AG08470 (cell line): ENCODE results near the genes POLR3H and CYB5R3.

GRCh38 chr22:41508633-41509551 is 35.4 kb downstream of the POLR3H start:
- RRBS: 48% methylated on average over 1 of the region's 18 CpGs

DNA sequence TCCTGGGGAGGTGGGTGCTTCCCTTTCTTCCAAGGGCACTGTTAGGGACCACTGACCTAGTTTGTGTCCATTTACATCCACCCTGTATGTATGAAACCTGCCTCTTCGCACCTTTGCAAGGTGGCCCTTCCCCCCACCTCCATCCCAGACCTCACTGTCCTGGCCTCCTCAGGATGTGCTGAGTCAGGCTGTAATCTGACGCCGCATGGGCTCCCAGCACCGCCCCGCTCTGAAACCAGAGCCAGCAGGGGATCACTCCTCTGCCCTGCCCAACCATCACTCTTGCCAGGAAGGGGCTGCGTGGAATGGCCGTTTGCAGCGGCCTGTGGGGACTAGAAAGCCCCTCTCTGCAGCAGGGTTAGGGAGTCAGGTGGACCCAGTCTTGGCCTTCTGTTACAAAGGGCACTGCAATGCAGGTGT is 31.5 kb downstream of the POLR3H start:
- RRBS: no CpG with 5 or more reads among the region's 8 CpGs

DNA sequence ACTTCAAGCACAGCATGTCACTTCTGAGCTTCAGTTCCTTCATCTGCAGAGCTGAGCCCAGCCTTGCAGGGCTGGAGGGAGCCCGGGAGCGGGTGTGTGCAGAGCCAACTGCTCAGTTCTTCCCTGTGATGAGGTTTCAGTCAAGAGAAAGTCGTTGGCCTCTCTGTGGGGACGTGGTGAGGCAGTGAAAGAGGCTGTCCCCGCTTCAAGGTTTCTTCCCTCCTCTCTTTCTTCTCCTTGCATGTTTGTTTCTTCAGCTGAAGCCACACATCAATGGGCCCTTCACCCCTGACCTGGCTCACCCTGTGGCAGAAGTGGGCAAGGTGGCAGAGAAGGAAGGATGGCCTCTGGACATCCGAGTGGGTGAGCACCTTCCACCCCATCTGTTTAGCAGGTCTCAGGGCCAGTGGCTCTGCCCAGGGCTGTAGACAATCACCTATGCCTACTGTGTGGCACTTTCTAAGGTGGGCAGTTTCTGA is 24.3 kb downstream of the POLR3H start:
- RRBS: no CpG with 5 or more reads among the region's 6 CpGs

DNA sequence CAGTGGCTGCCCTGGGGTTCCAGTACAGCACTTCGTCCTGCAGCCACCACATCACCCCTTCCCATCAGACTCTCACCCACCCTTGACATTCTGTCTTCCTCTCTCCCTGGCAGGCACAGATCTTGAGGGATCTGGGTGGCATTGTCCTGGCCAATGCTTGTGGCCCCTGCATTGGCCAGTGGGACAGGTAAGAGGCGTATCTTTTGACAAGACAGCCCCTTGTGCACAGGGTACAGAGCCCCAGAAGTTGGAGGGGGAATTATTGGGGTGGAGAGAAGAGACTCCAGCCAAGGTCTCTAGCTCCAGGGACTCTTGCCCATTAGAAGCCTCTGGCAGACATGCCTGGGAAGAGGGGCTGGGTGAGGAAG is 21.2 kb downstream of the POLR3H start:
- RRBS: no CpG with 5 or more reads among the region's 2 CpGs

- RRBS: 2% methylated on average over 15 of the region's 94 CpGs
These were observed at the start of gene POLR3H for GRCh38 chr22:41543906-41545162. POLR3H (minus strand) TSS chr22:41544470.

DNA sequence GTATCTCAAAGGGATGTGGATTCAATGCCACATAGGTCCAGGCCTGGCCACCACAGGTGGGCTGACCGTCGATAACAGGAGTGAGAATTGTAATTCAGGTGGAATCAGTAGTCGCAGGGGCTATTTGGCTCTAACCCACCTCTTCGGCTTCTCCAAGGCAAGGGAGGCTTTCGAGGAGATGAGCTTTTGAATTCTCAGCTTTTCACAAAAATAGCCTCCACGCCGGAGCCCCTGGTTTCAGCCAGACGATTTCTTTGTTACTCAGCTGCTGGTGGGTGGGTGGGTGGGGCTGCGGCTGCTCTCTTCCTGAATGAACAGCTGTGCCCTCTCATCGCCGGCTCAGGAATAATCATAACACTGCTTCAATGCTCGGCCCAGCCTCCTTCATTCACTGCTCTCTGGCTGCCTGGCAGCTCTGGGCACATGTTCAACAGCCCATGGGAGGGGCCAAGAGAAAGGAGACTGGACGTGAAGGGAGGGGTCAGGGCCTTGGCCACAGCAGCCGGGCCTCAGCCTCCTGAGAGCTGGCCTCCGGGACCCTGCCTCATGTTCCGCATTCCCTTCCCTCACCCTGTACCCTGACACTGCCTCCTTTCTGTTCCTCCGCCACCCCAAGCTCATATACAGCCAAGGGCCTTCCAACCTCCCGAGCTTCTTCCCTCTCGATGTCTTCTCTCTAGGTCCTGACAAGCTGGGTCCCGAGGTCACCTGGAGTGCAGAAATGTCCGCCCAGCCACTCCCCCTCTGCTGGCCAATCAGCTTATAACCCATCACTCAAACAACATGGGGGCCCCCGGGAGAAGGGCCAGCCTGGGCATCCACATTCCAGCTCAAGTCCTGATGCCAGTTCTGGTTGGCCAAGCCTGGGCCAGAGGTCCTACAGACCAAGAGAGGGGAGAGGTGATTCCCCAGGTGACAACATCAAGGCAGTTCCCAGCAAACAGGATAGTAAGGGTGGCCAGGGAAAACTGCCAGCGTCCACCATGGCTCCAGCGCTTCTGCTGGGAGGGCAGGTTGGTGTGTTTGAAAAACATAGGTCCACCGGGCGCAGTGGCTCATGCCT is 3.3 kb upstream of the CSDC2 start:
- RRBS: 5% methylated on average over 2 of the region's 26 CpGs

DNA sequence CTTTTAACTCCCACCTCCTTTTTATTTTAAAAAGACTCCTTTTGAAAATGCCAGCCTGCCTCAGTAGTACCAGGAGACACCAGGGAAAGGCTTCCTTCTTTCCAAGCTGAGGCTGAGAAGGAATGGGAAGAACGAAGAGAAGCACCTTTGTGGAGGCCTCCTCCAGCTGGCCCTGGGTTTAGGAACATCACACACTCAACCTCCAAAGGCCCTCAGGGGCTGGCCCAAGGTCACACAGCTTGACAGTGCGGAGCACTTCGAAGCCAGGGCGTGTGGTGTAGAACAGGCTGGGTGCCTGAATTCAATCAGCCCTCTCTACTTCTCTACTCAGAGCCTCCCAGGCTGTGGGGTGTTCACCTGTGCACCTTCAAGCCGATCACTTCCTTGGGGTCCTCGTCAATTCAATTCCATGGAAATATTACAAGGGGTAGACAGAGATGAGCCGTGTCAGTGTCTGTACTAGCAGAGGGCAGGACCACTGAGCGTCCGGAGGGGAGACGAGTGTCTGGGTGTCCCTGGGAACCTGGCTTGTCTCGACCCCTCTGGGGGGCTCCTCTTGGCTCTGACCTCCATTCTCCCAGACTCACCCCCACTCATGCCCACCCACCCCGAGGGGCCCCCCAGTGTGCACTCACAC is 650 bp upstream of the CSDC2 start:
- RRBS: no CpG with 5 or more reads among the region's 12 CpGs

- RRBS: no CpG with 5 or more reads among the region's 2 CpGs
These were observed 27.6 kb downstream of the SNU13 start for GRCh38 chr22:41661132-41661359.

DNA sequence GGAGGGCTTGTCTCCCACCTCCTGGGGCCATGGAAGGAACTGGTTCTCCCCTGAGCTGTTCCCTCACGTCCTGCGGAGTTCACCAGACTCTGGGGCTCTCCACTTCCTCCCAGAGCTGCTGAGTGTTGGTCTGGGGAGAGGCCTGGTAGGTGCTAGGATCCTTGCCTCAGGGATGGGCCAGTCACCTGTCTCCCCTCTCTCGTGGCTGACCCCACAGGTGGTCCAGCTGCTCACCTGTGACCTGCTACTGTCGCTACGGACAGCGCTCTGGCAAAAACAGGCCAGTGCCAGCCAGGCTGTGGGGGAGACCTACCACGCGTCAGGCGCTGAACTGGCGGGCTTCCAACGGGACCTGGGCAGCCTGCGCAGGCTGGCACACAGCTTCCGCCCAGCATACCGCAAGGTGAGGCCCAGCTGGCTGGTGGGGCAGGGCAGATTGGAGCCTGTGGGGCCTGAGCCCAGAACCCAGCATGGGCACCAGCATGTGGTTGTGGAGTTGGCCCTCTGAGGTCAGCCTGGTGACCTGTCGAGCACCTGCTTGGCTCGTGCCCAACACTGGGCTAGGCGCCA is 12.0 kb downstream of the SHISA8 start:
- RRBS: no CpG with 5 or more reads among the region's 17 CpGs

DNA sequence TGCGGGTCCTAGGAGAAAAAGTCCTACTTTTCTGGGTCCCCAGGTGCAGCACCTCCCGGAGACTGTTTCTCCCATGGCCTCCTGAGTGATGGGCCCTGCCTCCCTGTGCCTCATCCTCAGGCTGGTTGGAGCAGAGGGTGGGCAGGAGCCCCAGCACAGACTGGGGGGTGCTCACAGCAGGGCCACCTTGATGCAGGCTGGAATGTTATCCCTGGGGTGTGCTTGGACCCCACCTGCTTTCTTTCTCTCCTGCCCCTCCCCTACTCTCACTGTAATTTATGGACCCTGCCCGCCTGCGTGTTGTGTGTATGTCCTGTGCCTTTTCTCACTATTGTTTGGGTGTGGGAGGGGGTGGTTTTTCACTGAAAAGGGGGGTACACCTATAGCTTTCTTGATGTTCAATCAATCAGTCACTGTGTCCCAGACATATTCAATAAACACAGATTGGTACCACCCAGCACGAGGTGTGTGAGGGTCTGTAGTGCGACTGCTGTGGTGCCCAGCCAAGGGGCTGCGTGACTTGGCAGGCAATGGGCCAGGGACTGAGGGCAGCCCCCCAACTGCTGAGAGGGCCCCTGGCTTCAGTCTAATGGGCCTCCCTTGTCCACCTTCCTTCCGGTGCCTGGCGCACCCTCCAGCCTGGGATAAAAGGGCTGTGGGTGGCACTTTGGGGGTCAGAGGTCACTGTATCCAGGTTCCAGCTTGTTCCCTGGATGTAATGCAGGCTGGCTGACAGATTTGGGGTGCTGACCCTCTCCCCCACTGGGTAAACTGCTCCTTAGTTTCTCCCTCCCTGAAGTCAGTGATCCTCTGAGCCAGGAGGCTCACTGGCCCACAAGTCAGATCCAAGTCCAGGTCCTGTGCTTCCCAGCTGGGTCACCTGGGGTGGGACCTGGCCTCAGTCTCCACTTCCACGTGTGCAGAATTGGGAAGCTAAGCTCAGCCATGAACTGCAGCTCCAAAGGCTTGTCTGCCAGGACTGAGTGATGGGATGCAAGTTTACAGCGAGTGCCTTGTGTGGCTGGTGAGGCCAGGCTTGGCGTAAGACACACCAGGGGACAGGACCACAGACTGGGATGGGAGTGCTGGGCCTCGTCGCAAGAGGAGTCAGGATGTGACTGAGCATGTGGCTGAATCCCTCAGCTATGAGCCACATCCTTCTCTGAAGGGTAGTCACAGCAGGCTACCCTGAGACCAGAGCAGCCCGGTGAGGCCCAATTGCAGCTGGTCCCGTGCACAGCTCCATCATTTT is 7.6 kb downstream of the SHISA8 start:
- RRBS: no CpG with 5 or more reads among the region's 16 CpGs

DNA sequence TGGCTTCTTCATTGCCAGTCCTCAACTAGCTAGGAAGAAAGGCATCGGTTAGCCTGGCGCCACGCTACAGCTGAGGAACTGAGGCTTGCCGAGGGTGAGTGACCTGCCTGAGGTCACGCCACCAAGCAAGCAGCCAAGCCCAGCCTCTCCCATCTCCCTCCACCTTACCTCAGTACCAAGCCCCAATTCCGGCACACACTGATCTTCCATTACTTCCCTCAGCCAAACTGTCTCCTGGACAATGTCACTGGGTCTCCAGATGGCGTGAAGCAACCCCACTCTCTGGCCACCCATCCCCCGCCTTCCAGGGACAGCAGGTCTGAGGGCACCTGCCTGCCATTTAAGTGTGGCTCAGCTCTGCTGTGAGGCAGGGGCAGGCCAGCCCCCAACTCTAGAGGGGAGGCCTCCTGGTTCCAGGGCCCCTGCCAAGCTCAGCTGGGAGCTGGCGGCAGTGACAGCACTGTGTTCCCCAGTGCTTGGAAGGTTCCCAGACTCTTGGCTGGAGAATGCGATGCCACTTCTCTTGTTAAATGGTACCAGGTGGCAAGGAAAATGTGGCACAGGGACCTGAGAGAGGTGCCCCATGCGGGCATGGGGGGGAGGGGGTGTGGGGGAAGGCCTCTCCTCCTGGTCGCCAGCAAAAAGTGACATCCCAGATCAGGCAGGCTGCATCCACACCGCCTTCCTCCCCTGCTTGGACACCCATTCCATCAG is 8.2 kb upstream of the TNFRSF13C start:
- RRBS: no CpG with 5 or more reads among the region's 13 CpGs

- RRBS: no CpG with 5 or more reads among the region's 10 CpGs
These were observed 50.0 kb upstream of the CYP2D6 start for GRCh38 chr22:42180298-42181239.

- RRBS: no CpG with 5 or more reads among the region's 4 CpGs
These were observed 7.3 kb downstream of the TCF20 start for GRCh38 chr22:42262975-42263669.

- RRBS: no CpG with 5 or more reads among the region's 2 CpGs
These were observed 45.6 kb upstream of the TCF20 start for GRCh38 chr22:42316100-42316395.

DNA sequence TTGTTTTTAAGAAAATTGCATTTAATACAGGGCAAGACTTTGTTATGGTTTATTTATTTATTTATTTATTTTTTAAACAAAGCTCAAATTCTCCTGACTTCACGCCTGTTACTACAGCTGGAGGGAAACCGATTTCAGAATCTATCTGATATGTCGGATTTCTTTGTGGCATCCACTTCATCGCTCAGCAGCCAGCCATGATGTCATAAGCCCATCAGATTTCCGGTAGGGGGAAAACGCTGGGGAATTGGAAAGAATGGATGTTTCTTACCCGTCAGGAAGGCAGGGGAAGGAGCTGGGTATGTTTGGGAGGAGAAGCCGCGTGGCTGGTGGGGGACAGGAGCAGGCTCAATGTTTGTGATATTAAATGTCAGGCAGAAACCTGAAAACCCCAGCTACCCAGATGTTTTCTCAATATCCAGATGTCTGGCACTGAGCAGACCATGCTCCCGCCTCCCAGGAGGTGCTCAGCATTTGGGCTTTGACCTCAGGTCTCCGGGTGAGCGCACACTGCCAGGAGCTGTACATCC is 67.7 kb downstream of the NFAM1 start:
- RRBS: no CpG with 5 or more reads among the region's 12 CpGs

DNA sequence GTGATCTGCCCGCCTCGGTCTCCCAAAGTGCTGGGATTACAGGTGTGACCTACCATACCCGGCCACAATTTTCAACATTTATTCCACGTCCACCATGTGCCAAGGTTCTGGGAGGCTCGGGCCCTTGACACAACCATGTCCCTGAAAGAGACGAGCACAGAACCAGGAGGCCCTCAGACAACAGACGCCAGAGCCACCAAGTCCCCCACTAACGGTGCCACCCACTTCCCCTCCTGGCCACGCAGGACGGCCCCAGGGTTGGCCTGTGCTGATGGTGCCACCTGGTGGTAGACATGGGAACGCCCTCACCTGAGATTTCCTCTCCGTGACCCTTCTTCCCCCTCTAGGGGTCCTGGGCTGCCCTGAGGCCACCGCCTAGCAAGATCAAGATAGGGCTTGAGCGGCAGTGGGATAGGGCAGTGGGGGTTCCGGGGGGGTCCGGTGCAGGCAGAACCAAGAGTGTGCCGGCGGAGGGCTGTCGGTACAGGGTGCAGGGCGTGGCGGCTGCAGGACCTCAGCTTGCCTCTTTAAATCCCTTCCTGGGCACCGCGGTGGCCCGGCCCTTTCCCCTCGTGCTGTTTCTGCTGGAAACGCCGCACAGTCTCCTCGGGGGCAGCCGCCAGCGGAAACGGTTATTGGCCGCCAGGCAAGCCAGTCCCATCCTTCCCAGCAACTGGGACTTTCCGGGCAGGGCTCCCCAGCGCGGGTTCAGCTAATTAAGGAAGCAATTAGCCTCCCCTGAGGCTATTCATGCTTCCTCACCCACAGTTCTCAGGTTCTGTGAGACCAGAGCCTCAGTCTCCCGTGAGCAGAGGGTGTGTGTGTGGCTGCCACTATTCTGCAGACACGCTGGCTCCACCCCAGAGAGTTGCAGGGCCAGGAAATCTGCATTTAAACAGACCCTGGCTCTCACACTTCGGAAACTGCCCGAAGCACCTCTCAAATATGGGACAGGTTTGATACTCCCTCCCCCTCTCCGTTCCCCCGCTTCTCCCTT is 5.5 kb upstream of the NFAM1 start:
- RRBS: 6% methylated on average over 7 of the region's 41 CpGs

- RRBS: no CpG with 5 or more reads among the region's 3 CpGs
These were observed 11.2 kb upstream of the NFAM1 start for GRCh38 chr22:42443202-42443903.

- RRBS: no CpG with 5 or more reads among the region's 9 CpGs
These were observed 24.0 kb downstream of the RRP7A start for GRCh38 chr22:42495577-42496106.

DNA sequence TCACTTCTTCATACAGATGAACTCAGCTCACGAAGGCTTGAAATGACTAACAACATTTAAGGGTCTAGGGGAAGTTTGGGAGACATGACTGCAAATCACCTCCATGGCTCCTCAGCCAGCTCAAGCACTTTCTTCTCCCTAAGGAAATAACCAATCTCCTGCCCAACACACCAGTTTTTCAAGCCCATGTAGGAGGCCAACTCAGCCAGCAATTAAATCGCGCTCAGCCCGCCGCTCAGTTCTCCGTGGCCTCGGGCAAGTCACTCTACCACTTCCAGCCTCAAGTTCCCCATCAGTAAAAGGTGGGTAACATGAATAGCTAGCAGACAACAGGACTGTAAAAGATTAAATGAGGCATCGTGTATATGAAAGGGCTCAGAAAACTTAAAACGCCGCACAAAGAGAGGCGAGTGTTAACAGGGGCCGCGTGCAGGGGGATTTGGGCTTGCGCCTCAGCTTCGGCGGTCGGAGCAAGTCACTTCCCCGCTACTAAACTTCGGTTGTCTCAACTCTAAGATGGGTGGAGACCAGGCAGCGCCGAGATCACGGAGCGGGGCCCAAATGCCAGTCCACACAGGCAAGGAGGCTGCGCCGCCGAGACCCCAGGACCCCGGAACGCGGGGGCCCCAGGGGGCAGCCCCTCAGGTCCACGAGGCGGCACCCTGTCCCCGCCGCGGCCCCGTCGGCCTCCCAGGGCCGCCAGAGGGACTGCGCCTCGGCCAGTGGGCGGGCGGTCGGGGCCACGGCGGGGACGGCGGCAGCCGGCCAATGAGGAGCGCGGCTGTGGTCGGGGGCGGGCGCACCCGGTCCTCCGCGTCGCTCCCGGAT is 569 bp downstream of the POLDIP3 start:
- RRBS: 1% methylated on average over 7 of the region's 57 CpGs

DNA sequence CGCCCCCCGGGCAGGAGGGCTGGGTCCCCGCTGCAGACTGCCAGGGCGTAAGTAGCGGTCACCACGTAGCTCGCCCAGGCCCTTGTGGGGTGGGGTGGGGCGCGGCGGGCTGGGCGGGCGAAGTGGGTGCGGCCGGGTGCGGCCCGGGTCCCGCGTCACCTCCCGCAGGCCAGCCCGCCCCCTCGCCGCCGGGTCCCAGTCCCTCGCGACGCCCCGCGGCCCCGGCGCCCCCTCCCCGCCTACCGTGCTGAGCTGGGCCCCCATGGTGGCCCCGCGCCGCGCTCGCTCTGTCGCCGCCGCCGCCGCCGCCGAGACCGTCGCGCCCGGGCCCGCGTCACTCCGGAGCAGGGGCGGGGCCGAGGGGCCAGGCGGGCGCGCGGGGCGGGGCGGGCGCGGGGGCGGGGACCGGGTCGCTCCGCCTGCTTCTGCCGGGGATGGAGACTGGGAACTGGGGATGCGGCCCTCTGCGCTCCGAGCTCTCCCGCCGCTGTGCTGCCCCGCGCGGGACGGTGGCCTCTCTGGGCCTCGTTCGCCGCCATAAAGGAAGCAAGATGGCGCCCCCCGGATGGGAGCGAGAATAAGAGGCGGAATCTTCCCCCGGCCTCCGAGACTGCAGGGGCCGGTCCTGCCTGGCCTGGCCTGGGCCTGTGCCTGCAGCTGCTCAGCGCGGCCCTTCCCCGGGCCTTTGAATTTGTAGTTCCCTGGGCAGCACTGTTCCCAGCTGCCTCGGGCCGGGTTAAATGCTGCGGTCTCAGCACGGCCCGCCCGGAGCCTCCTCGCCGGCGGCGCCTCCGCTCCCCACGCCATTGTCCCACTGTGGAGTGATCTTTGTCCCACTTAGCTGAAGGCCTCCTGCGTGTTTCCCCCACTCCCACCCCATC is at the start of gene CYB5R3:
Gene CYB5R3 (minus strand): TSS at position 341 of the 881 bp plus-strand sequence.
- RRBS: 2% methylated on average over 34 of the region's 101 CpGs